ENCODE measurements around a stretch of chr4.

DNA sequence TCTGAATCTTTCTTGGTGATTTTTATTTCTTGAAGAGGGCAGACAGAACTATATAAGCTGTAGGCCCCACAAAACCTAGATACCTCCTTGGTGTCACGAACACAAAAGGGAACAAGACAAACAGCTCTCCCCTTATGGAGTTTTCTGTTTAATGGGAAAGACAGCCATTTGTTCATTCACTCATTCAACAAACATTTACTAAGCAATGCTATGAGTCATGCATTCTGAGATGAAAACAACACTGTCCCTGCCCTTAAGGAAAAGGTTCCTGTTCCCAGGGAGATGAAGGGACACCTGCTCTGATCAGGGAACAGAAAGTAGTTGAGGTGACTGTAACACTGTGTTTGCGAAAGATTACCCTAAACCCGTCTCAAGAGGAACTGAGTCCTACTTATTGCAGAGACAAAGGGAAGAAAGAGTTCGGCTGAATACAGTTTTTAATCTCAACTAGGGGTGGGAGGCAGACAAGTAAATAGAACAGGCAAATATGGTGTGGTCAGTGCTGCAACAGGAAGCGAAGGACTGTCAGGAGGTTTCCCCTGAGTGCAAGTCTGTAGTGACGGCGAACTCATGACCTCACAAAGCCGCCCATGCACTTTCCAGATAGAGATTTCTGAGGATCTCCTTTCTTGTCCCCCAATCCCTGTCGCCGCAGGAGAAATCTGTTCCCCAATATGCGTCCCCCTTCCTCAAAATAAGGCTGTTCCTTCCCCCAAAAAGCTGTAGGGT is 757 bp downstream of the STX18 start:
- PRO-cap: no peak
- RAMPAGE, long total RNA, 2 experiments: no peak in any of the 2 experiments

DNA sequence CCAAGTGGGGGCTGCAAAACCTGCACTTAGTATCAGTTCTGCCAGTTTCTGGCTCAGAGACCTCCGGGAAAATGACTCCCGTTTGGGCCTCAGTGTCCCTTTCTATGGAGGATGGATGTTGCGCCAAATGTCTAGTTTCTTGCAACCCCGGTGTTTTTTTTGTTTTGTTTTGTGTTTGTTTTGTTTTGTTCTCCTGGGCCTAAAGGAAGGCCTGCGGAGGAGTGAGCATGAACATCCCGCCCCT is 7.8 kb upstream of the MSX1 start:
- PRO-cap: no peak
- RAMPAGE, long total RNA, 2 experiments: no peak in any of the 2 experiments

GRCh38 chr4:5485168-5485780 is 223.1 kb downstream of the EVC2 start:
- PRO-cap: no peak
- RAMPAGE, long total RNA, 2 experiments: no peak in any of the 2 experiments

DNA sequence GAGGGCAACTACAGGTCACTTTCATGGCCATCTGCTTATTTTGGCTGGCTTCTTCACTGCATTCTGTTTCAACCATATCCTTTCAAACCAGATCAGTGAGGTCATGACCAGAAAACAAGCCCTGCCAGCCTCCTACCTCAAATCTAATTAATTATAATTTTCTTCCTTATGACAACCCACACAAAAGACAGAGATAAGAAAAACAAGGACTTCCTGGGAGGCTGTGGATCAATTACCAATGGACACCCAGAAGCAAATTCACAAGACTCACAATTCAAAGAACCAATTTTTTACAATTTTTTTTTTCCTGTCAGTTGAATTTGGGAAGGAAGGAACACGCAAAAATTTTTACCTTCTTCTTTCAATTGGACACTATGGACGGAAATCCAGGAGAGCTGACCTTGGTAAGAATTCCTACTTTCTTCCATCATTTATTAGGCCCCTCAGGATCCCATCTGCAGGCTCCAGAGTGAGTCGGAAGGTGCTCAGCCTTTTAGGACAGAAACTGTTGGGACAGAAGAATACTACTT is 183.2 kb downstream of the EVC2 start:
- PRO-cap: no peak
- RAMPAGE, long total RNA, 2 experiments: no peak in any of the 2 experiments

DNA sequence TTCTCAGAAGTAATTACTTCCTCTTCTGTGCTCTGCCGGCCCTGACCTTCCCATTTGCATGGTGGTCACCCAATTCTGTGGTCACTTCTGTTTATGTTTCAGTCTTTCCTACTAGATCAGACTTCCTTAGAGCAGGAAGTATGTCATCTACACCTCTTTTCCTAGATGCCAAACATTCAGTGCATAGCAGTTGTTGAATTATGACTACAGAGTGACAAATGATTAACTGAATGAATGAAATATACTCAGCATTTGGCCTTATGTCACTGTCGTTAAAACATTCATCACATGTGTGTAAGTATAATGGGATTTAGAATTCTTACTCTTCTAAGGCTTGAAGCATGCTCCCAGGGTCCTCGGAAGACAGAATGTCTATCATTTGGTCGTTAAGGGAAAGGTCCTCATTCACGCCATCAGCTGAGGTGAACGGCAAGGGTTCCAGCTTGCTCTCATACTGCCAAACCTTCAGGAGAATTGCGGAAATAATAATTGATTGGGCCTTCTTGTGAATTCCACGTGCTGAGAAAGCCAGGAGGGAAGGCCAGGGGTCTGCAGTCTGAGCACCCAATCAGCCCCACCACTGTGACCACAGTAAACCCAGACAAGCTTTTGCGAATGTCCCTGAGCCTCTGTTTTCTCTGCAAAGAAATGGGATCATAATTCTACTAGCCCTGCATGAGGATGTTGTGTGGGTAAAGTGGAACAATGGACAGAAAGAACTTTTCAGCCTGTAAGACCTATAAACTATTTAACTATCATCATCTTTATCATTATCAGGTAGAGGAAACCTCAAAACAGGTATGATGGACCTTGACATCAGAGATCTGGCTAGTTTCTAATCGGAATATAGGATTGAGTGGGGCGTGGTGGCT is 45.3 kb downstream of the EVC2 start:
- PRO-cap: no peak
- RAMPAGE, long total RNA, 2 experiments: no peak in any of the 2 experiments

- PRO-cap: no peak
- RAMPAGE, long total RNA, 2 experiments: no peak in any of the 2 experiments
Observed at GRCh38 chr4:5709290-5709475, 824 bp upstream of the EVC2 start.

DNA sequence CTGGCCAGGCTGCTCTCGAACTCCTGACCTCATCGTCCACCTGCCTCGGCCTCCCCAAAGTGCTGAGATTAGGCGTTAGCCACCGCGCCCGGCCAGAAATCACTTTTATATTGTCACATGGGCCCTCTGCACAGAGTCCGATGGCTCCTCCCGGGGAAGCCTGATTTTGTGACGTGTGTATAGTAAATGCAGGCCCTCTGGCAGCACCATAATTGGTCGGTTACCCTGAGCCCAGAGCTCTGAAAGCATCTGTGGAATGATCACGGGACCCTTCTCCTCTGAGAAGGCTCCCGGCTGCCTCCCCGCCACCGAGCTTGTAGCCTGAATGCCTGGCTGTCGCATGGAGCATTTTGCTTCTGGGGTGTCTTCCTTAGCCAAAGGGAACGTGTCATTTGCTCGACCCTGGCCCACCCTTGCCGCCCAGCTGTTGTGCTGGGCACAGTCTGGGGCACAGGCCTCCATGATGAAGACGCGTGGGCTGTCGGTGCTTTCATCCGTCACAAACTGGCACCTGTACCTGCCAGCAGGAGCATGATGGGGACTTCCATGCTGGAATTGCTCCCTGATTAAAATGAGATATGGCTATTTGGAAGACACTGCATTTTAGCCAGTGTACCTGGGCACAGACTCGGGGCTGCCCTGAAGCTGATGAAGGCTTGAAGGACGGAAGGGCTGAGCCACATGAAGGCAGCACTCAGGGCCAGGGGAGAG is 79.3 kb downstream of the CRMP1 start:
- PRO-cap: no peak
- RAMPAGE, long total RNA, 2 experiments: no peak in any of the 2 experiments

- PRO-cap: no peak
- RAMPAGE, long total RNA, 2 experiments: no peak in any of the 2 experiments
Observed at GRCh38 chr4:6198102-6198789, 2.1 kb downstream of the JAKMIP1 start.

DNA sequence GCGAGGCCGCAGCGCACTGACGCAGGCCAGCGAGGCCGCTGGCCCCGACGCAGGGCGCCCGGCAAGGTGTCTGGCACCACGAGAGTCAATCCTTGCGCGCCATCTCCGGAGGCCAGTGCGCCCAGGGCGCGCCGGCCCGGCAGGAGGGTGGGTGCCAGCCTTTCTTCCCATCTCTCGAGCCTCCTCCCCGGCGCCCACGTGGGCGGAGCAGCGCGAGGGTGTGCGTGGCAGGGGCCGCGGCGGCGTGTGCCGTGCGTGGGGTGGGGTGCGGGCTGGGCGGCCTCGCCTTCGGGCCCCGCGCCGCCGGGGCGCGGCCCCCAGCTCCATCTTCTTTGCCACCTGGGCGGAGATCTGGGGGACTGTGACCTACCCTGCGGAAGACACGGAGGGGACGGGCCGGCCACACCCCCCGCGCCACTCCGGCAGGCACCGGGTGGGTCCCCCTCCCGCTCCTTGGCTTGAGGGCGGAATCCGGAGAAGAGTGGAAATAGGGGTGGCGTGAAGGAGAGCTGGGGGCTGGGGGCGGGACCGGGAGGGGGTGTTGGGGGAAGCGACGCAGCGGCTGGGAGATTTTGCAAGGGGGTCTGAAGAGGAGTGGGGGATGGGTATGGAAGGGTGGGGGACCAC is 801 bp downstream of the JAKMIP1 start:
- PRO-cap: no peak
- RAMPAGE, long total RNA, 2 experiments: no peak in any of the 2 experiments

DNA sequence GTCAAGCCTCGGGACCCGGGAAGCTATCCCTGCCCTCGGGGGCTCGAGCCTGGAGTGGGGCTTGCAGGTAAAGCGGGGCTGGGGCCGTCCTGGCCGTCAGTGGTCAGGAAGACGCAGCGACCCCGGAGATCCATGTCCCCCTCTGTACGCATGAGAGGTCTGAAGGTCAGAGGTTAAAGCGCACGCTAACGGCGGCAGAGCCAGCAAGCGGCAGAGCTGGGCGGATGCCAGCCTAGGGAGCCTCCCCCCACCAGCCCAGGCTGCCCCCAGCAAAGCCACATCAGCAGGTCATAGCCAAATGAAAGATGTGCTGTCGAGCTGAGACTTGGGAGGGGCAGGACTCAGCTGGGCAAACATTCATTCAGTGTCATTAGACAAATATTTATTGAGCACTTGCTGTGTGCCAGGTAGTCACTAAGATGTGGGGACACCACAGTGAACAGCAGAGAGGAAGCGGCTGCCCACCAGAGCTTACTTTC is 563 bp upstream of the JAKMIP1 start:
- PRO-cap: no peak
- RAMPAGE, long total RNA, 2 experiments: no peak in any of the 2 experiments

GRCh38 chr4:6257039-6257937 is 12.4 kb upstream of the WFS1 start:
- PRO-cap: unidirectional peak, minus-strand start at chr4:6257699
- RAMPAGE, long total RNA, 2 experiments: no peak in any of the 2 experiments

DNA sequence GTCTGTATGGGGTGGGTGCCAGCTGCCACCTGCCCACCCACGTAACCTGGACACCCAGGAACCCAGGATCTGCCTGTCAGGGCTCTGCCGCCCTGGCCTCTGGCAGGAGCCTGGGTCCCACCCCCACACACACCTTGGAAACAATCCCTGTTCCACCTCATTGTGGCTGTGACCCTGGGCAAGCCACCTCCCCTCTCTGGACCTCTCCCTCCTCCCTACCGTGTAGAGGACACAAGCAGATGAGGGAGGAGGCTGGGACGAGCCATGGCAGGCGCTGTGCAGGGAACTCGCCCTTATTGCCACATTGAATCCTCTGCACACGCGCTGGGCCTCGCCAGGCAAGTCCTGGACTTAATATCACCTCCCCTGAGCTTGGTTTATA is 81.3 kb downstream of the PPP2R2C start:
- PRO-cap: no peak
- RAMPAGE, long total RNA, 2 experiments: no peak in any of the 2 experiments

DNA sequence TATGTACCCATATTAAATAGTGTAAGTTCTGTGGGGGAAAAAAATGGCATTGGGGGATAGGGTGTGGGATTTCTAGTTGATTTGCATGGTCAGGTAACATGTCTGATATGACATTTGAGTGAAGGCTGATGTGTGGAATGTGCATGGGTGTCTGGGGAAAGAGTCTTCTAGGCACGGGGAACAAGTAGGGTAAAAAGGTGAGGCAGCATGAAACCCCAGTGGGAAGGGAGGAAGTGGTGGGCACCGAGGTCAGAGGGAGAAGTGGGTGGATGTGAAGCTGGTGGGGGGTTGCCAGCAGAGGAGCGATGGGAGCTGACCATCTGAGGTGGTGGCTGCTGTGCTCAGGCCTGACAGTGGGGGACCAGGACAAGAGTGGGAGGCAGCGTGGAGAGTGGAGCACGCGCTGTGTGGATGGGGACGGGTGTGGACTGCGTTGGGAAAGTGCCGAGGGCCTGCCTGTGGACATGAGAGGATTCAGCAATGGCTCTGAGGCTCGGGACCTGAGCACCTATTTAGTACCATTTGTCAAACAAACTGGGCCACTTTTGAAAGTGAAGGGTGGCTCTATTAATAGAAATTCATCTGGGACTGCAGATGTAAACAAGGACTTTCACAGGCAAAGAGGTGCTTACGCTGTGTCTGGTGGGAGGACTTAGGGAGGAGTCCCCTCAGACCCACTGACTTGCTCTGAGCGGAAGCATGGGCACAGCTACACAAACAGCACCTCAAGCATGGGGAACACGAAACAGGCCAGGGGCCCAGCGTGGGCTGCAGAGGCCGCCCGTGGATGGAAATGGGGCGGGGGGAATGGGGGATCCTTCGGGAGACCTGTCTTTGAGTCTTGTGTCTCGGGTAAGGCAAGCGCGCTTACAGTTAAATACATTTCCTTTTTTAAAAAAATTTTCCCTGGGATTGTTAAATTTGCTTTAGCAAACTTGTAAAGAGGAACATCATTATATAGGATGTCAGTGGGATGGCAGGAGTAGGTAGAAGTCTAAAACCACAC is 3.1 kb downstream of the ENSG00000170846 start:
- PRO-cap: no peak
- RAMPAGE, long total RNA, 2 experiments: no peak in any of the 2 experiments

- PRO-cap: unidirectional peak, minus-strand start at chr4:6731086
- RAMPAGE, long total RNA, 2 experiments: no peak in any of the 2 experiments
Observed at GRCh38 chr4:6730491-6731394, 14.8 kb downstream of the BLOC1S4 start.

GRCh38 chr4:6767663-6768177 is 14.8 kb upstream of the KIAA0232 start:
- PRO-cap: no peak
- RAMPAGE, long total RNA, 2 experiments: no peak in any of the 2 experiments

GRCh38 chr4:6773014-6773710 is 9.4 kb upstream of the KIAA0232 start:
- PRO-cap: no peak
- RAMPAGE, long total RNA, 2 experiments: no peak in any of the 2 experiments

- PRO-cap: no peak
- RAMPAGE, long total RNA, 2 experiments: no peak in any of the 2 experiments
Observed at GRCh38 chr4:6855494-6856016, 54.1 kb upstream of the TBC1D14 start.

DNA sequence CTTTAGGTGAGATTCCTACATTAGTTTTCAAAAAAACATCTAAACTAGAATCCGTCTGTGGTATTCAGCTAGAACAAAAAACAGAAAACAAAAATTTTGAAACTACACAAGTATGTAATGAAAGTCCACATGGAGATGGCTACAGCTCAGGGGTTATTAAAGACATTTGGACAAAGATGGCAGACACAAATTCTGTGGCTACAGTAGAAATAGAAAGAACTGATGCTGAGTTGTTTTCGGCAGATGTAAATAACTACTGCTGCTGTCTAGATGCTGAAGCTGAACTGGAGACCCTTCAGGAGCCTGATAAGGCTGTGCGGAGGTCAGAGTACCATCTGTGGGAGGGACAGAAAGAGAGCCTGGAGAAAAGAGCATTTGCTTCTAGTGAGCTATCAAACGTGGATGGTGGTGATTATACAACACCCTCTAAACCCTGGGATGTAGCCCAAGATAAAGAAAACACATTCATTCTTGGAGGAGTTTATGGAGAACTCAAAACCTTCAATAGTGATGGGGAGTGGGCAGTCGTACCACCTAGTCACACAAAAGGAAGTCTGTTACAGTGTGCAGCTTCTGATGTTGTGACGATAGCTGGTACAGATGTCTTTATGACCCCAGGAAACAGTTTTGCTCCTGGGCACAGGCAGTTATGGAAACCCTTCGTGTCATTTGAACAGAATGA is 46.8 kb upstream of the TBC1D14 start:
- PRO-cap: no peak
- RAMPAGE, long total RNA, 2 experiments: no peak in any of the 2 experiments

- PRO-cap: no peak
- RAMPAGE, long total RNA, 2 experiments: no peak in any of the 2 experiments
Observed at GRCh38 chr4:6904293-6904756, 5.3 kb upstream of the TBC1D14 start.

DNA sequence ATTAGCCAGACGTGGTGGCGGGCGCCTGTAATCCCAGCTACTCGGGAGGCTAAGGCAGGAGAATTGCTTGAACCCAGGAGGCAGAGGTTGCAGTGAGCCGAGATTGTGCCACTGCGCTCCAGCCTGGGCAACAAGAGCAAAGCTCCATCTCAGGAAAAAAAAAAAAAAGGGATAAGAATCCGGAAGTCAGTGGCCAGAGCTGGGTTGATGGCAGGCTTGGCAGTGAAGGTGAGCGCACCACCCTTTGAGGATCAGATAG is 6.3 kb downstream of the TBC1D14 start:
- PRO-cap: no peak
- RAMPAGE, long total RNA, 2 experiments: no peak in any of the 2 experiments